Occipital lobe (tissue), 2 donors: Measurements from ENCODE around the gene DIAPH3.

- RAMPAGE, long total RNA = no peak
Observed at GRCh38 chr13:60163197-60163697, 481 bp downstream of the DIAPH3 start.

- RAMPAGE, long total RNA = no peak
Observed at GRCh38 chr13:60163698-60164847, at the start of gene DIAPH3. Gene DIAPH3 (minus strand): TSS chr13:60163928.

DNA sequence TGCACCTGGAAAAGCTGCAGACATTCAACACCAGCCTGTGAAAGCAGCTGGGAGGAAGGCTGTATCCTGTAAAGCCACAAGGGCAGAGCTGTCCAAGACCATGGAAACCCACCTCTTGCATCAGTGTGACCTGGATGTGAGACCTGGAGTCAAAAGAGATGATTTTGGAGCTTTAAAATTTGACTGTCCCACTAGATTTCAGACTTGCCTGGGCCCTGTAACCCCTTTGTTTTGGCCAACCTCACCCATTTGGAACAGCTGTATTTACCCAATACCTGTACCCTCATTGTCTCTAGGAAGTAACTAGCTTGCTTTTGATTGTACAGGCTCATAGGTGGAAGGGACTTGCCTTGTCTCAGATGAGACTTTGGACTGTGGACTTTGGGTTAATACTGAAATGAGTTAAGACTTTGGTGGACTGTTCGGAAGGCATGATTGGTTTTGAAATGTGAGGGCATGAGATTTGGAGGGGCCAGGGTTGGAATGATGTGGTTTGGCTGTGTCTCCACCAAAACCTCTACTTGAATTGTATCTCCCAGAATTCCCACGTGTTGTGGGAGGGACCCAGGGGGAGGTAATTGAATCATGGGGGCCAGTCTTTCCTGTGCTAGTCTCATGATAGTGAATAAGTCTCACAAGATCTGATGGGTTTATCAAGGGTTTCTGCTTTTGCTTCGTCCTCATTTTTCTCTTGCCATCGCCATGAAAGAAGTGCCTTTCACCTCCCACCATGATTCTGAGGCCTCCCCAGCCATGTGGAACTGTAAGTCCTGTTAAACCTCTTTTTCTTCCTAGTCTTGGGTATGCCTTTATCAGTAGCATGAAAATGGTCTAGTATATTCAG lies 12.6 kb downstream of the TDRD3 start:
- RAMPAGE, long total RNA = no peak

- RAMPAGE, long total RNA = no peak
Observed at GRCh38 chr13:60433524-60433921, 36.5 kb downstream of the TDRD3 start.

DNA sequence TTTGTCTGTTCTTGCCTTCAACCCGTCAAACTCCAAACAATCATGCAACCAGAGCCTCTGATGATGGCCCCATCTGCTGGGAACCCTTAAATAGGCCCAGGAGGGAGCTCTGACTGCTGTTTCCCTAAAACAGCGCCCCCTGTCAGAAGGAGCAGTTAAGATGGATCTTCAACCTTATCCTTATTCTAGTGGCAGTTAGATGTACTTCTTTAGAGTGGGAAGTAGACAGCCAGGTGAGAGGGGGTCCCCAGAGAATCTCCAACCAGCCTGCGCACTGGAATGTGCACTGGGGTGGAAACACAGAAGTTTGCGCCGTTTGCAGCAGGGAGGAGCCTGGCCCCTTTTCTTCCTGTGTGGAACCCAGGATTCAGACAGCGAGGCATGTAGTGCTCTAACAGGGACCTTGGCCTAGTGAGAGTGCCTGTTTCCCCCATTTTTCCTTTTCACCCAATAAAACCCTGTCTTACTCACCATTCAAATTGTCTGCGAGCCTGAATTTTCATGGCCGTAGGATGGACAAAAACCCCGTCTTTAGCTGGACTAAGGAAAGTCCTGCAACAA lies 1031.1 kb upstream of the PCDH9 start:
- RAMPAGE, long total RNA = no peak

DNA sequence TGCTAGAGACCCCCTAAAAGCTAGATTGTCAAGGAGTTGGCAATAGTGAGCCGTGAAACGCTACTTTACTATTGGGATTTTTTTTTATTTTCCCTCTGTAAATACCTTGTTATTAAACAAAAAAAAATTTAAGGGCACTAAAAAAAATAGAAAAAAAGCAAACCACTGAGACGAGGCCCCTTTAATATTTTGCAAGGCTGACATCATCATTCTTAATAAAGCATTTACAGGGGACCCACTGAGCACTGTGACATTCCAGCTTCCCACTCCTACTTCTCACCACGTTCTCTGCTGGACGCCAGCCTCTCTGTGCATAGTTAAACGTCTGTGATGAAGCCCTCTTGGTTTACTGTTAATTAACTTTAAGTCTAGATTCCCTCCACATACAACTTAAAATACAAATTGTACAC lies 220.1 kb downstream of the MZT1 start:
- RAMPAGE, long total RNA = no peak

DNA sequence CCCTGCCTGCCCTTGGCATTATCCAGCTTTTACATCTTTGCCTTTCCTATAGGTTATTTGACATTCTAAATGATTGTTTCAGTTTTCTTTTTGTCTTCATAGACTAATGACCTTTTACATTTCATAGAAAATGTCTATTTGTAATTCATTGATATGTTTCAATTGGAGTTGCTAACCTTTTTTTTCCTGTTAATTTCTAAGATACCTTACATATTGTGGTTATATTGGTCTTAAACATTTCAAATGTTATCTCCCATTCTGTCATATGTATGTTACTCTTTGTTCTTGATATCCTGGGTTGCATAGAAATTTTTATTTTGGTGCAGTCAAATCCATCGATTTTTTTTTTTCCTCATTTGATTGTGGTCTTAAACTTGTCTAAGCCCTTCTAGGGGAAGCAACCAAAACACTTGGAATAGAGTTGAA lies 13.6 kb downstream of the BORA start:
- RAMPAGE, long total RNA = no peak

DNA sequence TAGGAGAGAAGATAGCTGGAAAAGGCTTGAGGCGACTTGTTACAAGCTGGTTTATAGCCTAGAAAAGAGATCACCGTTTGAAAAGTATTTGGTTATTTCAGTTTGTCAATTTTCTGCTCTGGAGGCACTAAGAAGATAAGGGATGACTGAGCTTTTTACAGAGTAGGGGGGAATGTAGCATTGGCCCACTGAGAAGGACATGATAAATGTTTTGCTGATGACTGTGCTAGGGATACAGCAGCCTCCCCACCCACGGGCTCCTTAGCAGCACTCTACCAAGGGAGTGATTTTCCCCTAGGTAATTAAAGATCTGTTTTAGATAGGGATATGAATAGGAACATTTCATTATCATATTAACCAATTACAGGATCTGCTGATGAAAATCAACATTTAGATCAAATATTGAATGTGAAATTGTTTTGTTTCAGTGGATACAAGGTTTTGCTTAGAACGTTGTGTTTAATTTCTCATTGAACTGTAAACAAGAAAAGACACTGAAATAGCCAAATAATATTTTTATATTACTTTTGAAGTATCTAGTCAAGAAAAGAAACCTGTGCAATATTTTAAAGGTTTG lies 2.1 kb downstream of the KLF5 start:
- RAMPAGE, long total RNA = no peak

GRCh38 chr13:73325842-73326404 lies 267.1 kb downstream of the KLF5 start:
- RAMPAGE, long total RNA = no peak

- RAMPAGE, long total RNA = no peak
Observed at GRCh38 chr13:73422857-73423487, 364.2 kb downstream of the KLF5 start.

DNA sequence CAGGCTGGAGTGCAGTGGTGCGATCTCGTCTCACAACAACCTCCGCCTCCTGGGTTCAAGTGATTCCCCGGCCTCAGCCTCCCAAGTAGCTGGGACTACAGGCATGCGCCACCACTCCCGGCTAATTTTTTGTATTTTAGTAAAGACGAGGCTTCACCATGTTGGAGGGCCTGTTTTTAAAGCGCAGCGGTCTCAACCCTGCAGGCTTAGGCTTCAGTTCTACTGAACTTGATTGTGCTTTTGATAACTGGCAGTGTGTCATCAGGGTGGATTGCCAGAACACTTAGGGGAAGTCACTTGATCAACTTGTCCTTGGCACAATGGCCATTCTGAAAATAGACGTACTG lies 472.2 kb downstream of the KLF5 start:
- RAMPAGE, long total RNA = no peak

GRCh38 chr13:73676838-73677688 lies 618.3 kb downstream of the KLF5 start:
- RAMPAGE, long total RNA = no peak

GRCh38 chr13:73714912-73716199 lies 656.6 kb downstream of the KLF5 start:
- RAMPAGE, long total RNA = no peak

DNA sequence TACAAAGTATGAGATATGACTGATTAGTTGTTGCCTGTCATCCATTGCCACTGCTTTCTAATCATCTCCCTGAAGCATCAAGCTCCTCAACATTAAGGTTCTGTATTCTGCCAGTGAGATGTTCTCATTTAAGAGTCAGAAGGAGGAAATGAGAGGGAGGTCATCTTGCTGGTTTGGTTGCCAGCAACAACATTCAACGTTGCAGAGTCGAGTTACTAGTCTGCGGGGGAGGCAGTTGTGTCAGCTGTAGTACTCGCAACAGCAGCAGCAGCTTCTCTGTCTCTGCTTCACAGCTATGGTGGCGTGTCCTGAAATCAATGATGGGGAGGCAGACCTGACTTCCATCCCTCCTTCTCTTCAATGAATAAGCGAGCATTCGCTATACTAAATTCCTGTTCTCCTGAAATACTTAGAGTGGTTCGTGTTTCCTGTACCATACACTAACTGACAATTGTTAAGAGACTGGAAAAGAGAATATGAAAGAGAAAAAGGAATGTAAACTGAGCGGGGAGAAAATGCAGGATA lies 812.2 kb downstream of the KLF5 start:
- RAMPAGE, long total RNA = no peak

DNA sequence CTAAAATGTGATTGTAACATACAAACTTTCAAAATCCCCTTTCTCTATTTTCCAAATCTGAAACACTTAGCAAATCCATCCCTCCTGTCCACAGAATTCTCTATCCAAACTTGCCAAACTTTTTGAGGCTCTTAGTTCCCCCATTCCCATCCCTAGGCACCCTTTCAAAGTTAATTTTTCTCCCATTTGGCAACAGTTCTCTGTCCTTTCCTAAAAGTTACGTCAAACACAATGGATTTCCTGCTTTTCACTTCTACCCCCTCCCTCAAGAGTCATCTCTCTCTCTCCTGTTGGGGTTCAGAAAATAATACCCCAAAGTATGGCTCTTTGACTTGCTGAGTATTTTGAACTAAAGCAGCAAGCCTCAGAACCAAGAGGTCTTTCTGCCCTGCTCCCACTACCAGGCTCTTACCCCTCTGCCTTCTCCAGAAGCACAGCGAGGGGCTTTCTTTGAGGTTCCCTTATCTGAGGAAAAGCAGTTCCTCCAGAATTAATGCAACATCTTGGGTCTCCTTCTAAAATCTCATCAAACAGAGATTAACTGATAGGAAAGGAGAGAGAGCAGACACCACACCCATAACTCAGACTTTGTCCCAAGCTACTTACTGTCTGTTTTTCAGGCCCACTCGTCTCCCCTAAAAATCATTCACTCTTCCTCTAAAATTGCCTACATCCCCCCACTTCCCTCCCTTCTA lies 861.8 kb downstream of the KLF5 start:
- RAMPAGE, long total RNA = no peak

- RAMPAGE, long total RNA = no peak
Observed at GRCh38 chr13:73945973-73946344, 887.2 kb downstream of the KLF5 start.

DNA sequence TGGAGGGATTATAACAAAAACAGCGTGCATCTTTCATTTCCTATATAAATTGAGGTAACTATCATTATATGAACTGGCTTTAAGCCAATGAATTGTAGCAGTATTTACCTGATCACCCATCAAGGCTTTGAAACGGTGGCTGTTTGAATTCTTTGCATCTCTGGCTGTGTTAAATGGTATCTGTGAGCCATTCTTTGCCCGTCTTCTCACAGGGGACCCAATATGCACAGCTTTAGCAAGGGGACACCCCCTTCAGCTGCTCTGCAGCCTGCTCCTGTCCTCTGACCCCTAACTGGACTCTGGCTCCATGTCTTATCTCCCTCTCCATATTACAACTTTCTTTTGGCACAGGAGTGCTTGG lies 1109.2 kb downstream of the KLF5 start:
- RAMPAGE, long total RNA = no peak

GRCh38 chr13:74168402-74168838 lies 1109.6 kb downstream of the KLF5 start:
- RAMPAGE, long total RNA = no peak

GRCh38 chr13:74301315-74302030 lies 1180.5 kb downstream of the TBC1D4 start:
- RAMPAGE, long total RNA = no peak

- RAMPAGE, long total RNA = no peak
Observed at GRCh38 chr13:74906420-74906773, 575.6 kb downstream of the TBC1D4 start.